Cardiac fibroblast (primary cell): Measurements from ENCODE around the gene PERP.

DNA sequence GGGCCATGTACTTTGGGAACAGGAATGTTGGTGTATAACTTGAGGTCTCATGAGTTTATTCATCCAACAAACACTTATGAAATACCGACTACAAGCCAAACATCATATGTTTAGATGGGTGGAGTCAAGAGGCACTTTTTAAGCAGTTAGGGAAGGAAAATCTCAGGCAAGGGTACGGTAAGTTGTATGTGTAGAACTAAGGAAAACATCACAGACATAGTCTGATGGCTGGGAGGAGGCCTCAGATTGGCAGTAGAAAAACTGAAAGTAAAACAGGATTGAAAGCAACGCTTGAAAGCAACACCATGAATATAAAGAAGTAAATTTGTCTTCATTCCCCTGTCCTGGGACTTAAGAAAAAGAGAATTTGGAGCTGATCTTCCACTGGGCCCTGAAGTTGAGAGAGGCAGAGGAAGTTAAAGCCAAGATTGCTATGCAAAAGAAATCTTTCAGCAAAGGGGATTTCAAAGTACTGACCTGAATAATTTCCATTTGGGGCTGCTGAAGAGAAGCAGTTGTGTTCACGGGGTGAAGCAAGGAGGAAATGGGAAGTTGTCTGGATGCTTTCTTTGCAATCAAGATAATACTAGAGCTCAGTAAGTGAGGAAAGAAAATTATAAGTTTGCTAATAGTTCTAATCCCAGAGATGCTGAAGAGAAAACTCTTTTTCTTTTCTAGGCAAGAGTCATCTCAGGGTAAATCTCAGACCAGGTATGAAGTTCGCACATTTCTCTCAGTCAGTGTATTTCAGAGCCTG is 29.0 kb downstream of the PDE7B start:
- RRBS: no CpG with 5 or more reads among the region's 5 CpGs

- RRBS: no CpG with 5 or more reads among the region's 10 CpGs
These were observed 1.0 kb upstream of the MTFR2 start for GRCh38 chr6:136250963-136251666.

GRCh38 chr6:136252662-136253054 is 2.5 kb upstream of the MTFR2 start:
- RRBS: no CpG with 5 or more reads among the region's 4 CpGs

- RRBS: no CpG with 5 or more reads among the region's 7 CpGs
These were observed 43.6 kb upstream of the MAP7 start for GRCh38 chr6:136593655-136594462.

DNA sequence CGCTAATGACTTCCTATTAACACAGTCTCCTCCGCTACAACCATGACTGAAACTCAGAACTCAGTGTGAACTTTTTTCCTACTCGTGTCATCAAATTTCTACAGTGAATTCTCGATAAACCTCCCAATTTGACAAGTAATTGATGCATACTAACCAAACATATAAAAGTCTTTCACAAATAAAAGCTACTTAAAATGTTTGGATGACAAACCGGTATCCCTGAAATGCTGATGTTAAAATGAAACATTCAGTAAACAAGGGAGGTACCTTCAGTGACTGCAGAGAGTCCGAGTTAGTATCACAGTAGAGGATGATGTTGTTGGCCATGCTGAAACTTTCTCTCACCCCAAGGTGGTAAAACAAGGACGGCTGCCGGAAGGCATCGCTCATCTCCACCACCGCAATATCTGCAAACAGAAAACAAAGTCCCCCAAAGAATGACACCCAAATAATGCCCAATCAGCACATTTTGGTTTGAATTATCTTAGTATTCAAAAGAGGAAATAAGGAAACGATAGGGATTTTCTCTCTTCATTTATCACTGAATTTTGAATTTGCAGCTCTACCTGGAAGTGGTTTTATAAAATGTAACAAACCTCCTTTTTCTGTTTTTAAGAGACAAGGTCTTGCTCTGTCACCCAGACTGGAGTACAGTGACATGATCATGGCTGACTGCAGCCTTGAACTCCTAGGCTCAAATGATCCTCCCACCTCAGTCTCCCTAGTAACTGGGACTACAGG is 71.9 kb downstream of the MAP3K5 start:
- RRBS: no CpG with 5 or more reads among the region's 11 CpGs

DNA sequence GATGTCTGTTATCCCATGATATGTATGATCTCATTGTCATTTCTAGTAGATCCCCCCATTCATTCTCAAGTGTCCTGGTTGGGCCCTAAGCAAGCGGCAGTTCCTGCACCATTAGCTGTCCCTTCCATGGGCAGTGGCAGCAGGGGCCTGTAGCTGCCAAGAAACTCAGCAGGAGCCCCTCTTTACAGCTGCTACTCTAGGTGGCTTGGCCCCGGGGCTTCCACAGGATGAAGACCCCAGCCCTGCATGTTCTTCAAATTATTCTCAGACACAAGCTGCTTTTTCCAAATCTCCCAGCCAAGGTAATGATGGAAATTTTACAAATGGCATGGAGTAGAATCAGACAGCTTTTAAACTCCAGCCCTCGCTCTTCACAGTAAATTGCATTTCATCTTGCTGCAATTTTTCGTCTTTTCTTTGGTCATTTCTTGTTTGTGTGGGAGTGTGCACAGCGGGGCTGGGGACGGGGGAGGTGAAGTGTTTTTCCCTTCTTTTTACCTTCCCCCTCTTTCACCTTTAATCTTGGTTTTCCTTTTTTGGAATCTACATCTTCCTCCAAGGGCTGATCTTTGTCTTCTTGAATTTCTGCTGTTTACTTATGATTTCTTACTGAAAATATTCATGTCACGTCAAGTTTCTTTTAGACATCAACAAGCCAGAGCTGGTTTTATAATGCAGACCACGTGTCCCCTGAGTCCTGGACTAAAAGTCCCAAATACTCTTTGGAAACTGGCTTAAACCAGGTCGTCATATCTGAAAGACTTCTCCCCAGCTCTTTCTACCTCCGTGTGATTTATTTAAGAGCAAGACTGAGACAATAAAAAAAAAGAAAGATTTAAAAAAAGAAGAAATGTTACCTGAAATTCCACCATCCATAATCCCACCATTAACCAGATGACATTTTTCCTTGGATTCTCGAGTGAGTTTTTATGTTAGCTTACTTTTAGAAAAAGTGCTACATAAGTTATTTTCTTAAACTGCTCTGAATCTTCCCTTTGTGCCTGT is 52.2 kb downstream of the MAP3K5 start:
- RRBS: no CpG with 5 or more reads among the region's 11 CpGs

DNA sequence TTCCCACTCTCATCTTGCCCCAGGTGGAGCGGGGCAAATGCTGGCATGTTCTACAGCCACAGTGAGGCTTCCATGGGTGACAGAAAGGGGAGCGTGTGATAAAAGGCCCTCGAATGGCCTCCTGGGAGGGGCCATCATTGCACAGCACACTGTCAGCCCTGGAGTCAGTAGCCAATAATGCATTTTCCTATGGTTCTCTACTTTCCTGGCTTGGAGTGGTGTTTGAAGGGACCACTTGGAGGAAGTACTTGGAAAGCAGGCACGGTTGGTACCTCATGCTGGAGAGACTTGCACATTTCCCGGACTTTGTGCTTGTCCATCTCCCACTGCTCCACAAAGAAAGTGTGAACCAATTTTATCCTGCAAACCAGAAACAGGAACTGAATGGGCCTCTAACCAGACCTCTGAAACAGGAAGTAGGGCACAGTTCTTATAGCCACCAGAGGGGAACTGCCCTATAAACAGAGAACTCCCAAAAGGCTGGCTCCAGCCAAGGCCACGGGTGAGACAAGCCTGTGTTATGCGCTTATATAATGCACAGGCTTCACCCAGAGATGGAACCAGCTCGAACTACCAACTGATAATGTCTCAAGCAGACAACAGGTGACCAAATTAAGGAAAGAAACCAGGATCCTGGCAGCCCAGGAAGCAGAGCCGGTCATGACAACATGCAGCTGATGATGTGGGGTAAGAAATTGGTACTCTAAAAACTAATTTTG is 8.5 kb downstream of the MAP3K5 start:
- RRBS: no CpG with 5 or more reads among the region's 9 CpGs

- RRBS: no CpG with 5 or more reads among the region's 9 CpGs
These were observed 3.8 kb downstream of the MAP3K5 start for GRCh38 chr6:136788206-136789055.

- RRBS: 1% methylated on average over 18 of the region's 81 CpGs
These were observed 543 bp upstream of the SLC35D3 start for GRCh38 chr6:136921382-136922133.

- RRBS: no CpG with 5 or more reads among the region's 1 CpG
These were observed 123.5 kb downstream of the OLIG3 start for GRCh38 chr6:137370651-137371212.

DNA sequence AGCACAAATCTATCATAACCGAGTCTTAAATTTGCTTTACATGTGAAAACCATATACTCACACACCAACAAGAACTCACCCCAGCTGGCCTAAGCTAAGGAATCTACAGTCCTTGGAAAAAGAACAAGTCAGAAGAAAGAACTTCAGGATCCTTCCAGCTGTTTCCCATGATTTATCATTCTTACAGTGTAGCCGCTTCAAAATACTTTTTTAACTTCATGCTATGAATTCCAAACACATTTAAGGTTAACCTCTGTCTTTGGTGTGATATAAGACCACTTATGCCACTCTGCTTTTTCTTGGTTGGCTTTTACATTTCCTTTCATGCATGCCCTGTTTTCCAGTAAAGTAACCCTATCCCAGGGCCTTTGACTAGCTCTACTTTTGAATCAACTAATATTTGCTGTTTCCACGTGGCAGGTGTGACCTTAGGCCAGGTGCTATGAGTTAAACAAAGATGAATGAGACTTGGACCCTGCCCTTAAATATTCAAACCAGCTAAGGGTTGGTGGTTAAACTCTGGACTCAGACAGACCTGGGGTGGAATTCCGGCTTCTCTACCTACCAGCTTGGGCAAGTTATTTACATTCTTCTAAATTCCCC is 143.9 kb upstream of the TNFAIP3 start:
- RRBS: no CpG with 5 or more reads among the region's 4 CpGs

DNA sequence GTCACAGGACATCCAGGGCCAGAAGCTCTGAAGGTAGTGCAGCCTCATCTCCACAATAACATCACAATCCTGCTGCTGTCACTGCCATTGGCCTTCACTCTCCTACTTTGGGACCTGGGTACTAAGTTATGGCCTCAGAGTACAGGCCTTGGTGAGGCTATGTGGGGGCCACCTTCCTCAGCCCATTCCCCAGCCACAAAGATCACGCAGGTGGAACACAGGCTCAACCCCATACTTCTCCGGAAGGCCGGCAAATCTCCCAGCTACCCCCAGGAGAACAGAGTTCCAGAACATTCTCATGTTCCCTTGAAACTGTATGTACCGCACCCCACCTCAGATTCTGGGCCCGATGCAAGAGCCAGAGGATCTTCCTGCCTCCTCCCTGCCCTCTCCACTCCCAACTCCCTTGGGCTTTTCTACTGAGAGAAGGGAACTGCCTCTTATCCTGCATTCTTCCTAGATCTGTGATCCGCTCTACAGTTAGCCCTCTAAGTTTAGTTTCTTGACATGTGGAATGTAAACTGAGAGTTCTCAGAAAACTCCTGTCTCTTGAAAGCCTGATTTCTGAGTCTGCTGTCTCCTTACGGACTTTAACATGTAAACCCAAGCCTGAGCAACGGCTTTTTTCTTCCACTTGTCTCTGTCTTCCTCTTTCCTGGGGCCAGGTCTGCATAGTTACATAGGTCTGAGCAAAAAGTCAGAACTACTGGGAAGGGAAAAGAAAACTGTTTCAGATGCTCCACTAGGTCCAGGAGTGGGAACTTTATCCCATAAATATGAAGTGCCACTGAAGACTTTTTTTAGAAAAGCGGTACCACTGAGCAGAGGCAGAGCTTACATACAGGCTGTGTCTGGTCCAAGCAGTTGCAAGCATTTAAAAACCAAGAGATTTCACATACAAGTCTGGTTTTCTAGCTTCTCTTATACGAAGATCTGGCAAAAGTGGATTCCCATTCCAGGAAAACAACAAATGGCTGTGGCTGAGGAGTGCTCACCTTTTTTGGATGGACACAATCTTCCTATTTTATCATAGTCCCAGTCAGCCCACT is 86.5 kb upstream of the TNFAIP3 start:
- RRBS: no CpG with 5 or more reads among the region's 10 CpGs

GRCh38 chr6:137865974-137867079 is 732 bp upstream of the TNFAIP3 start:
- RRBS: 4% methylated on average over 12 of the region's 44 CpGs

- RRBS: no CpG with 5 or more reads among the region's 1 CpG
These were observed 4.9 kb downstream of the TNFAIP3 start for GRCh38 chr6:137871891-137872505.

- RRBS: no CpG with 5 or more reads among the region's 2 CpGs
These were observed 77.4 kb downstream of the TNFAIP3 start for GRCh38 chr6:137944411-137944830.

- RRBS: no CpG with 5 or more reads among the region's 4 CpGs
These were observed 74.6 kb downstream of the PERP start for GRCh38 chr6:138032523-138033129.

- RRBS: no CpG with 5 or more reads among the region's 11 CpGs
These were observed 15.7 kb downstream of the PERP start for GRCh38 chr6:138091141-138092359.

DNA sequence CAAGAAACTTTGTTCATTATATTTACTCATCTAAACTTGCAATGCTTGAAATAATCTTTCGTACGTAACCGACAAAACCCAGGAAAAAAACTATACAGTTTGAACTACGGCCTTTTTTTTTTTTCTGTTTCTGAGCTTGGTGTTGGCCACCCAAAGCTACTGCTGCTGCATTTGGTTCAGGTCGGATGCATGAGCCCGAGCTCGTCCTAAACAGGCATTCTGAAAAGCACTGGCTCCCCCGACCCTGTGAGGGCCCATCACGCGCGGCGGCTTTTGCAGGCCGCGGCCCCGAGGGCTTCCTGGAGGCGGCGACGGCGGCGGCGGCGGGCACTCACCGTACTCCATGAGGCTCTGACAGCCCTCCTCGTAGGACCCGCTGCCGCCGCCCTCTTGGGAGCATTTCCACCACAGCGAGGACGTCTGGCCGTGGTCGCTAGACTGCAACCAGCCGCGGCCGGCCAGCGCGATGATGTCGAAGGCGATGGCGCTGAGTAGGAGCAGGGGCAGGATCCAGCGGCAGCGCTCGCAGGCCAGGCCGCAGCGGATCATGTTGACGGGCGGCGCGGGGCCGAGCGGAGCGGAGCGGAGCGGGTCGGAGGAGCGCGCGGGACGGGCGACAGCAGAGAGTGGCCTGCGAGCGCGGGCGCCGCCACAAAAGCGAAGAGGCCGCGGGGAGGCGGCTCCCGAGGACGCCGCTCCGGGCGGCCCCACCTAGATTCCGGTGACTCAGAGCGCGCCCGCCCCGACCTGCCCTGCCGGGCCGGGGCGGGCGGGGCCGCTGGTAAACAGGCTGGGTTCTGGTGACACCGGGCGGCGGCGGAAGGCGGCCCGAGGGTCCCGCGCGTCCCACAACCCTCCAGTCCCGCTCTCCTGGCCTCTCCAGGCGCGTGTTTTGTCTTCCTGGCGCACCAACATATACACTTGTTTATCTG is at the start of gene PERP:
Gene PERP (minus strand): TSS at position 628 of the 932 bp plus-strand sequence.
- RRBS: 4% methylated on average over 11 of the region's 96 CpGs